ENCODE results near the gene ZCCHC12.

DNA sequence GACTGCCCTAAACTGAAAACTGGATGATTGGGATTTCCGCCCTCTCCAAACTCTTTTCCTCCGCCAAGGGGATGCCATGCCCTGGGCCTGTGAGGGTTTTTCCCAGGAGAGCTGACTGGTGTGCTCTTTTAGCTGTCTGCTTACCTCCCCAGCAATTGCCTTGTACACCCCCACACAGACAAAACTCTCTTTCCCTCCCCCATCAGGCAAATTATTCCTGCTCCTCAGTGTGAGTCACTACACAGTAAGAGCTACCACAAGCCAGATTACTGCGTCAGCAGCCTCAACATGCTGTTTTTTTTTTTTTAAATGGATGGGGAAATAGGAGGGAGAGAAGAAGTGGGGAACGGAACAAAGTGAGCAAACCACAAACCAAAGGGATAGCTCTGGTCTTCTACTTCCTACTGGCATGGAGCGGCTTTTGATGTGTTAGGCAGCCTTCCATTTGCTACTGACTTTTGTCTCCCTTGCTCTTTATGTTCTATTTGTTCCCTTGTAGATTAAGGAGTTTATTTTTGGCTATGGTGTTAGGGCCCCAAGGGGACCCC is 107.5 kb upstream of the ACSL4 start:
- RRBS: no CpG with 5 or more reads among the region's 5 CpGs

- RRBS: 73% methylated on average over 3 of the region's 4 CpGs
These were observed 75.3 kb upstream of the TMEM164 start for GRCh38 chrX:109927491-109928138.

GRCh38 chrX:110402373-110403029 is 43.9 kb downstream of the RTL9 start:
- RRBS: no CpG with 5 or more reads among the region's 5 CpGs

DNA sequence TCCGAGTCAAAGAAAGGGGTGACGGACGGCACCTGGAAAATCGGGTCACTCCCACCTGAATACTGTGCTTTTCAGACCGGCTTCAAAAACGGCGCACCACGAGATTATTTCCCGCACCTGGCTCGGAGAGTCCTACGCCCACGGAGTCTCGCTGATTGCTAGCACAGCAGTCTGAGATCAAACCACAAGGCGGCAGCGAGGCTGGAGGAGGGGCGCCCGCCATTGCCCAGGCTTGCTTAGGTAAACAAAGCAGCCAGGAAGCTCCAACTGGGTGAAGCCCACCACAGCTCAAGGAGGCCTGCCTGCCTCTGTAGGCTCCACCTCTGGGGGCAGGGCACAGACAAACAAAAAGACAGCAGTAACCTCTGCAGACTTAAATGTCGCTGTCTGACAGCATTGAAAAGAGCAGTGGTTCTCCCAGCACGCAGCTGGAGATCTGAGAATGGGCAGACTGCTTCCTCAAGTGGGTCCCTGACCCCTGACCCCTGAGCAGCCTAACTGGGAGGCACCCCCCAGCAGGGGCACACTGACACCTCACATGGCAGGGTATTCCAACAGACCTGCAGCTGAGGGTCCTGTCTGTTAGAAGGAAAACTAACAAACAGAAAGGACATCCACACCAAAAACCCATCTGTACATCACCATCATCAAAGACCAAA is 39.2 kb upstream of the LHFPL1 start:
- RRBS: no CpG with 5 or more reads among the region's 19 CpGs

- RRBS: no CpG with 5 or more reads among the region's 7 CpGs
These were observed 142.4 kb downstream of the HTR2C start for GRCh38 chrX:114726389-114726592.

- RRBS: no CpG with 5 or more reads among the region's 2 CpGs
These were observed 3.8 kb downstream of the IL13RA2 start for GRCh38 chrX:115013689-115013963.

GRCh38 chrX:115460507-115460944 is 100.4 kb upstream of the PLS3 start:
- RRBS: no CpG with 5 or more reads among the region's 2 CpGs

DNA sequence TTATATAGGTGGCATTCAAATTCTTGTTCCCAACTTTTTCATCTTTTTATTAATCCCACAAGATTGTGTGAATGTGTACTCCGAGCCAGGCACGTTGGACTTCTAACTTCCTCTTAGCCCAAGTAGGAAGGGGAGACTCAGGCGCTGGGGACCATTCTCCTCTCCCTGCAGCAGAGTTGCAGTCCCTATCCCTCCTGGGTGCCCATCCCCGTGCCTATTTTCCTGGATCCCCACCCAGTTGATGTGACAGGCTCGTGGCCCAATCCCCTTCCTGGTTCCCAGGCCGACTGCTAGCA is 222 bp upstream of the PLS3 start:
- RRBS: no CpG with 5 or more reads among the region's 6 CpGs

DNA sequence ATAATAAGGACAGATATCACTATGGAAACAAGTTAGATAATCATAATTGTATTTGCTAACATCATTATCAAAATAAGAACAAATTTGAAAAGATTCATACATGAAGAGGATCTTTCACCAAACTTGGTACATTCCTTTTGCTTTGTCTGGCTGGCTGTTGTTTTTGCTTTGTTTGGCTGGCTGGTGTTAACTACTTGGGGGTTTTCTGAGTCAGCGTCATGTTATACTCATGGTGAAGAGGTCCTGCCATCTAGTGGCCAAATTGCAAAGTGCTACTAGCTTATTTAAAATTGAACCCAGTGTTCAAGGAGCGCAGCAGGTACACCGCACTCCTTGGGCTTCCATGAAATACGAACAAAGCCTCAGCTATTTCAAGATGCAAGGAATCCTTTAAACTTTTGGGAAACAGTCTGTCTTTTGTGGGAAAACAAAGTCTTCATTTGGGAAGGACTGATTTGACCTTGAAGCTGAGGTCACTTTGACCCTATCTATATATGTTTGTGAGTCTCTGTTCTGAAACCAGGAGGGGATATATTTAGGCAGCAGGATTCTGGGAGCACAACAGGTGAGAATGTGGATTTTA is 129.7 kb downstream of the PLS3 start:
- RRBS: no CpG with 5 or more reads among the region's 4 CpGs

DNA sequence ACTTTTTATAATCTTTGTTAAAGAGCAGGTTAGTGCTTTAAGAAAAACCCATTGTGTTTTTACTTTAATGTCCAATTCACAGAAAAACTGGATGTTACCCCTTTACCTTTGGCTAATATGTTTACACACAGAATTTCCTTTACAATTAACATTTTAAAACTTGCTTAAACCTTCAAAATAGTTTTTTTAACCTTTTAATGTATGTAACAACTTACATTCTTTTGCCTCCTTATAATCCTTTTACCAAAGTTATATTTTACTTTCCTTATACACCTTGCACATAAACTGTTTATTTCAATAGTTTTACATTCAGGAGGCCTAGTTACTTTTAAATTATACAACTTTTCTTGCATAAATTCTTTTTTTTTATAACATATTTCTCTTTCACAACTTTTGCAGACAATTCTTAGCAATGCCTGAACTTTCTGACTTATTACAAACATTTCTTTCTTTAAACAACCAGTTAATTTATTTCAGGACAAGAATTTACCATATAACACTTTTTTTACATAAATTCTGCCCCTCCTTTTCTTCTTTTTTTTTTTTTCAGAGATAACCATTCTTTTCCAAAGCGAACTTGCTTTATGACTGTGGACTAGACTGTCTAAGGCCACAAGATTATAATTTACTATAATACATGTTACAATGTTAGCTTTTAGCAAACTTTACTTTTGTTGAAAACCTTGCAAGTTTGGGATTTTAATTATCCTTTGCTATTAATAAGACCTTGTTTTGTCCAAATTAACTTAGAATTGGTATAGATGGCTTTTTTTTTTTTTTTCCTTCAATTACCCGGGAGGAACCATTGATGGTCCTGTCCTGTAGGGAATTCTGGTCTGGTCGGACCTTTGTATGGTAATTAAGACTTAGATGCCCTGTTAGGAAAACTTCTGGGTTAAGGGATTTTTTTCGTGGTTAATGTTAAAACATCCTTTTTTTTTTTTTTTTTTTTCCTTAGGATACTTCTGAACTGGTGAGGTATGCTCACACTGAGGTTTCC is 248.8 kb upstream of the AGTR2 start:
- RRBS: no CpG with 5 or more reads among the region's 4 CpGs

DNA sequence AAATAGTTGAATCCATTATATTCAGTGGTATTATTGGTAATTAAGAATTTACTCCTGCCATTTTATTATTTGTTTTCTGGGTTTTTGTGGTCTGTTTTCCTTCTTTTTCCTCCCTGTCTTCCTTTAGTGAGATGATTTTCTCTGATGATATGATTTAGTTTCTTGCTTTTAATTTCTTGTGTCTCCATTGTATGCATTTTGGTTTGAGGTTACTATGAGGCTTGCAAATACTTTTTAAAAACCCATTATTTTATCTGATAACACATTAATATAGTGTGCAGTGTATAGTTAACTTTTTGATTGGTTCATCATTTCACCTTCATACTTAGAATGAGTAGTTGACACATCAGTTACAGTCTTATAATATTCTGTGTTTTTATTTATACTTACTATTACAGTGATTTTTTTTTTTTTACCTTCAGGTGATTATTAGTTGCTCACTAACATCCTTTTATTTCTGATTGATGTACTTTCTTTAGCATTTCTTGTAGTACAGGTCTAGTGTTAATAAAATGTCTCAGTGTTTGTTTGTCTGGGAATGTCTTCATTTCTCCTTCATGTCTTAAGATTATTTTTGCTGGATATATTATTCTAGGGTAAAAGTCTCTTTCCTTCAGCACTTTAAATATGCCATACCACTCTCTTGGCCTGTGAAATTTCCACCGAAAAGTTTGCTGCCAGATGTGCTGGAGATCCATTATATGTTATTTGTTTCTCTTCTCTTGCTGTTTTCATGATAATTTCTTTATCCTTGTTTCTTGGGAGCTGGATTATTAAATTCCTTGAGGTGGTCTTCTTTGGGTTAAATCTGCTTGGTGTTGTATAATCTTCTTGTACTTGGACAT is 237.2 kb upstream of the AGTR2 start:
- RRBS: no CpG with 5 or more reads among the region's 1 CpG

- RRBS: no CpG with 5 or more reads among the region's 9 CpGs
These were observed 212.7 kb upstream of the AGTR2 start for GRCh38 chrX:115957811-115958374.

DNA sequence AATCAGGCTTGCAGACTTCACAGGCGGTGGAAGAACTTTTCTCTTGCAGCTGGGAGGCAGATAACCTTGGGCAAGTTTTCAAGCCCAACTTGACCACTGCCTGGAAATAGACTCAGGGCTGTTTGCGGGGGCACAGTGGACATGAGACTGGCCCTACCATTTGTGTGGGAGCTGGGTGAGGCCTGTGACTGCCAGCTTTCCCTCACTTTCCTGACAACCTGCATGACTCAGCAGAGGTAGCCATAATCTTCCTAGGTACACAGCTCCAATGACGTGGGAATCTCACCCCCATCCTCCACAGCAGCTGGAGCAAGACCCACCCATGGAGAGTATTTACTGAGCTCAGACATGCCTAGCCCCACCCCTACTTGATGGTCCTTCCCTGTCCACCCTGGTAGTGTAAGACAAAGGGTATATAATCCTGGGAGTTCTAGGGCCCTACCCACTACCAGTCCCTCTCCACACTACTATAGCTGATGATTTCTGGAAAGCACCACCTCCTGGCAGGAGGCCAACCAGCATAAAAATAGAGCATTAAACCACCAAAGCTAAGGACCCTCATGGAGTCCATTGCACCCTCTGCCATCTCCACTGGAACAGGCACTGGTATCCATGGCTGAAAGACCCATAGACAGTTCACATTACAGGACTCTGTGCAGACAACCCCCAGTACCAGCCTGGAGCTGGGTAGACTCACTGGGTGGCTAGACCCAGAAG is 209.8 kb upstream of the AGTR2 start:
- RRBS: no CpG with 5 or more reads among the region's 3 CpGs

DNA sequence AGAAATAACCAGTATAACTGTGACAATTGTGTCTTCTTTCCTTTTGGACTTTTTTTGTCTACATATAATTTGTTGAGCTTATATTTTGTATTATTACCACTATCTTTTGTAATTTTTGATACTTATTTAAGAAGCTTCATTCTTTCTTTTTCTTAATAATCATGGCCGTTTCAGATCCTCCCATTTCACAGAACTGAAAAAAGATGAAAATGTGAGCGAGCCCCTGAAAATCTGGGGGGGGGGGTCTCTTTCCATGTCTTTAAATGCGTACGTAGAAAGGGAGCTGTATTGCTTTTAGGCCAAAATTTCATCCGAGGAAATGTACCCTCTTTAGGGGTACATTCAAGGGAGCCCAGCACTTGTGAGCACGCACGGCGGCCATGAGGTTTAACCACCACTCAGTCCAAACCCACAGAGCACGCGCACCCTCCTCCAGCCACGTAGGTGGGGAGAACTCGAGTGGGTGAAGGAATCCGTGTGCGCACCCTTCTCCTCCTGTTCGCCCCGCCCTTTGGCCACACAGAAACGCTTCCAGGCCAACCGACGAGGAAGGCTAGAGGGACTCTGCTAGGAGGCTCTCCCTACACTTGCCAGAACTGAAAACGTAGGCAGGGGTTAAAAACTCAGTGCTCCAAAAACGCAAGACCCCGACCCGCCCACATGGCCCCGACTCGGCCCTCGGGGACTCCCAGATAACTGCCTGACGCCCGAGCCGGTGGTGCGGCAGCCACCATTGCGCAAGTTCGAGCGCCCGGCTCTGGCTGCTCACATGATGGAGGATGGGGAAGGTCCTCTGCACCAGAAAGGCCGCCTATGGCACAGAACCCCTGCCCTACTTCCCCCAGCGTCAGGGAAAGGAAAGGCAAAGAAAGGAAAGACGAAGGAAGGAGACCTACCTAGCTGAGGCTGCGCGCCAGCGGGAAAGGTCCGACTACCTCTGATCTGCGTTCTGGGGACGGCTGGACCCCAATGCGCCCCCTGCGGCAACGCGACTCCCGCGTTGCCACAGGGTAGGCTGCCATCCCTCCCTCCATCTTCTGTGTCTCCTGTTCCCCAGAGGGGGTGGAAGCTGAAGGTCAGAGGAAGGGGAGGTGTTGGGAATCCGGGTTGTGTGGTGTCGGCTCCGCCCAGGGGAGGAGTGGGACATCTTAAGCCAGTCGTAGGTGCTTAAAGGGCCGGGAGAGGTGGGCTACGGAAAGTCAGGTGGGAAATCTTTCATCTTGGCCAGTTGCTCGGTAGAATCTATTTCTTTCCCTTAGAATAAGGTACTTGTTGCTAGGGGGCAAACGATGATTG is 202.0 kb upstream of the AGTR2 start:
- RRBS: 6% methylated on average over 11 of the region's 57 CpGs

- RRBS: no CpG with 5 or more reads among the region's 4 CpGs
These were observed 245.2 kb upstream of the CT83 start for GRCh38 chrX:116707944-116708345.

DNA sequence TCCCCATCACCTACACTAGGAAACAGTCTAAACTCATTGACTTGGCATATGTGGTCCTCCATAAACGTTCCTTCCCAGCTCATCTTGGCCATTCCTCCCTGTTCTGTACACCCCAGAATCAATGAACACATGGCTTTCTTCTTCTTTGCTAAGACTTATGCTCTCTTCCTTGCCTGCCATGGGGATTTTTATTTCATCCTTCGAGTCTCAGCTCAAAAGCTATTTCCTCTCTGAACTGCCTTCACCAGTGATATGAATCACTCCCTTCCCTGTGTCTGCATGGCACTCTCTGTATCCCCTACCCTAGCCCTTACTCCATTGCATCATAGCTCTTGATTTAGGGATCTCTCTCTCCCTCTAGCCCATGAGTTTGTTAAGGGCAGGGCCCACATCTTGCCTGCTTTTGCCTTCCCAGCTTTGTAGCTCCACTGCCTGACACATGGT is 34.8 kb downstream of the DOCK11 start:
- RRBS: no CpG with 5 or more reads among the region's 2 CpGs

DNA sequence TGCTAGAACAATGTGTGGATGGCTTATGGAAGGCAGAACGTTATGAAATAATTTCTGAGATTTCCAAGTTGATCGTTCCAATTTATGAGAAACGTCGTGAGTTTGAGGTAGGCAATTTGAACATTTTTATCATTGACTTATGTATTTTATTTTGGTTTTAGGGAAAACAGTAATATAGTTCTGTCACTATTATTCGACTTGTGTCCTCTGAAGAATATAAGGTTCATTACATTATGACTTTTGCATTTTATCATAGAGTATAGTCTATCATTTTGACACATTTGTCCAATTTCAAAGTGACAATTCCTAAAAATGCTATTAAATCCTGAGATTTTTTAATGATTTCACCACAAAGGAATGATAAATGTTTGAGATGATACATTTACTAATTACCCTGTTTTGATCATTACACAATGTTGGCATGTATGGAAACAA is 56.4 kb upstream of the IL13RA1 start:
- RRBS: no CpG with 5 or more reads among the region's 5 CpGs

GRCh38 chrX:118823420-118824256 is at the start of gene ZCCHC12:
ZCCHC12 (plus strand) TSS chrX:118823824.
- RRBS: 0% methylated on average over 2 of the region's 55 CpGs

- RRBS: no CpG with 5 or more reads among the region's 3 CpGs
These were observed 30.0 kb downstream of the ZCCHC12 start for GRCh38 chrX:118853539-118854101.

- RRBS: no CpG with 5 or more reads among the region's 6 CpGs
These were observed 53.0 kb upstream of the LONRF3 start for GRCh38 chrX:118921397-118921845.

Measured in HGPS cell (cell line).